ENCODE measurements around a stretch of chr6.

GRCh38 chr6:5672670-5673030 is 334.1 kb downstream of the NRN1 start:
- PRO-cap = no peak
- RAMPAGE, long total RNA, 2 experiments = no peak in any of the 2 experiments

DNA sequence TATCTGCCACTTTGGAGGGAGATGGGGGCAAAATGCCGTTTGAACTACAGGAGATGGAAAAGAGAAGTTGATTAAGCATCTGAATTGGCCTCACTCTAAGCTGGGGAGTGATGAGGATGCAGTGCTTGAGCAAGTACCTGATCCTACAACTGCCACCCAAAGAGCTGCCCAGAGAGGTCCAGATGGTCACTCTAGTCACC is 2.1 kb downstream of the LY86 start:
- PRO-cap = no peak
- RAMPAGE, long total RNA, 2 experiments = no peak in any of the 2 experiments

DNA sequence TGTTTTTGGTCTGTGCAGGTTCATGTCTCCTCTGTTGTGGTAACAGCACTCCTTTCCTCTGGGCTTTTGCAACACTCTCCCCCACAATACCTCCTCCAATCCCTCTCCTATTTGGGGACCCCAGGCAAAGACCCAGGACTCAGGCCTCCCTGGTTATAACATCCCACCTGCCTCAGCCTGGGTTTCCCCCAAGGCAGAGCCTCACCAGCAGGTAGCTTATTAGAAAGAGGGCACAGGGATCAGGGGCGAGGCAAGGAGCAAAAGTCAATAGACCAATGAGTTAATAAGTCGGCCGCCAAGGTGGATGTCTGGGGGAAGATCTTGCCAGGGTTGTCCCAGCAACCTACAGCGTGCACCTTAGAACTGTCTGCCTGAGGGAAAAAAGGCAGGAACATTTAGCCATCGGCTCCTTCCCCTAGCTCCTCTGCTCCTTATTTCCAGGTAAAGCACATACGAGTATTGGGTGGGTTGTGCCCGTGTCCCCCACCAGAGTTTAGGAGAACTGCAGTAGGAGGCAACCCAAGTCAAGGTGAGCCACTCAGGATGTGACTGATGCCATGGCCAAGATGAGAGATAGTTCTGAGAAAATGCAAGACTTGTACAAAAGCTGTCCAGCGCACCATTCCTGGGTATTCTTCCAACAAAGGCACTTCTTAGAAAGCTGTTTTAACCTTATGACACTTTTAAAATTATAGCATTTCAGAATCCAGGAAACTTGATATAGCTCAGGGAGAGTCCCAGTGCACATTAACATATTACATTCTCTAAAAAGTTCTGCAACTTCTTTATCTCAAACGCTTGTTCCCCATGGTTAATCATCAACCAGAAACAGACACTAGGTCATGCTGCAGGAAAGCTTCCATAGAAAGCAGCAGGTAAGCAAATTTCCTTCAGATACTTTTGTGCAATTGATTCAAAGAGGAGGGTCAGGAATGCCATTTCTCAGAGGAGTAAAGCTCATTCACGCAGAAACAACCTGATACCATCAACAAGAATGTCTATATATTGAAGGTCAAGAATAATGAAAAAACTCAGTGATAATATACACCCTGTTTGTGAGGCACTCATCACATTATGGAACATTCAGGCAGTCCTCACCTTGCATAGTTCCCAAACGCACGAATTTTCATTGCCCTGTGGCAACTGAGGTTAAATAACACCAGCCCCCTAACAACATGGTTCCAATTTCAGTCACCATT is 95.2 kb downstream of the LY86 start:
- PRO-cap = no peak
- RAMPAGE, long total RNA, 2 experiments = no peak in any of the 2 experiments

GRCh38 chr6:6689273-6689896 is 100.9 kb downstream of the LY86 start:
- PRO-cap = no peak
- RAMPAGE, long total RNA, 2 experiments = no peak in any of the 2 experiments

- PRO-cap = no peak
- RAMPAGE, long total RNA, 2 experiments = no peak in any of the 2 experiments
Observed at GRCh38 chr6:6703867-6704110, 115.3 kb downstream of the LY86 start.

DNA sequence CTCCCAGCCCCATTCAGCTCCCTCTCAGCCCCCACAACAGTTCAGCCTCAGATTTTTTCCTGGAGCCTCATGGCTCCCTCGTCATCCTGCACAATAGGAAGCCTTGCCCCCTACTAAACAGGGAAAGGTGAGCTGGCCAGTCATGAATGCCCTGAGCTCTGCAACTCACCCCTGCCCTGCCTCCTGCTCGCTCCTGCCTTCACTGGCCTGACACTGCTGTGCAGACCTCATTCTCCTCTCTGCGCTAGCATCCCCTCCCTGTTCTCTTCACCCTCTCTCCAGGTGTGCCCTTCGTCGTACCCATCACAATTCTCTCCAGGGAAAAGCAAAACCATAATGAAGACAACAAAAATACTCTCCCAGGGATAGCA is 145.3 kb downstream of the LY86 start:
- PRO-cap = no peak
- RAMPAGE, long total RNA, 2 experiments = no peak in any of the 2 experiments

DNA sequence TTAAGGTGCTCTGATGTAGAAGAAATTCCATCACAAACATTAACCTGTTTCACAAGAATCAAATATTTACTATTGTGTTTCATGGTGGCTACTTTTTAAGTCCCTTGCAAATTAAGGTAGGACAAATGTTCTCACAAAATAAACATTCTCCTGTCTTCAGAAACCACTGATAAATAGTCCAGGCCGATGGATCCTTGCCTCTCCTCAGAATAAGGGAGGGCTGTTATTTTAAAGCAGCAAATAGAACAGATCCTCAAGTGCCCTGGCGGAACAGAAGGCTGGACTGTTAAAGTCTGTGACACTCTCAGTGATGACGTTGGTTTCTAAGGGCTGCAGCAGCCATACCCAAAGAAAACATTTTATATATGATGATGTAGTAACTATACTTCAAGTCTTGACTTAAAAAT is 160.4 kb downstream of the LY86 start:
- PRO-cap = no peak
- RAMPAGE, long total RNA, 2 experiments = no peak in any of the 2 experiments

GRCh38 chr6:6758775-6759799 is 170.6 kb downstream of the LY86 start:
- PRO-cap = bidirectional peak, plus-strand start at chr6:6759445, minus-strand start at chr6:6759275
- RAMPAGE, long total RNA, 2 experiments = no peak in any of the 2 experiments

GRCh38 chr6:6872790-6873432 is 234.8 kb upstream of the RREB1 start:
- PRO-cap = no peak
- RAMPAGE, long total RNA, 2 experiments = no peak in any of the 2 experiments

GRCh38 chr6:6885351-6886663 is 222.0 kb upstream of the RREB1 start:
- PRO-cap = bidirectional peak, plus-strand start at chr6:6885679, minus-strand start at chr6:6885552
- RAMPAGE, long total RNA, 2 experiments = no peak in any of the 2 experiments

- PRO-cap = no peak
- RAMPAGE, long total RNA, 2 experiments = no peak in any of the 2 experiments
Observed at GRCh38 chr6:6915689-6916241, 192.0 kb upstream of the RREB1 start.

DNA sequence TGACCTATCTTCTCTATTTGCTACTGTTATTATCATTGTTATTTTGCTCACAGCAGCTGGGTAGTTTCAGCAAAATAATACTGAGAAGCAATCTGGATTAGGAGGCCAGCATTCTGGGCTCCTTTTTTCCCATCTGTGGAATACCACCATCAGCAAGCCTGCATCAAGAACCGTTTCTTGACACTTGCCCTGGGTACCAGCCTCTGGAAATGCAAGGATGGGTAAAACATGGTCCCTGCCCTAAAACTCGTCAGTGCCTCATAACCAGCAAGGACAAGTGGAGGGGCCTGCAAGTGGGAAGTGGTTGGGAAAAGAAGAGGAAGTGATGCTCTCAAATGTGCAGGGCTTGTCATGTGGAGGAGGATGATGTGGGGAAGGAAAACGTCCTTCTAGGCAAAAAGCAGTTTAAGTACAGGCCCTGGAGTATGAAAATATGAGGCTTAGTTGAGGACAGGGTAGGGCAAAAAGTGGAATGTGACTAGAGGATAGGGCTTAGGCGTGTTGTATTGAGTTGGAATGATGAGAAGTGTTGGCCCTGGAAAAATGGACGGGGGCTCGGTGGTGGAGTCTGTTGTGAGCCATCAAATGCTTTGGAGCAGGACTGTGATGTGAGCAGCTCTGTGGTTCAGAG is 19.0 kb downstream of the RREB1 start:
- PRO-cap = no peak
- RAMPAGE, long total RNA, 2 experiments = no peak in any of the 2 experiments

- PRO-cap = no peak
- RAMPAGE, long total RNA, 2 experiments = no peak in any of the 2 experiments
Observed at GRCh38 chr6:7168317-7168568, 60.5 kb downstream of the RREB1 start.

- PRO-cap = no peak
- RAMPAGE, long total RNA, 2 experiments = no peak in any of the 2 experiments
Observed at GRCh38 chr6:7195544-7196472, 88.0 kb downstream of the RREB1 start.

- PRO-cap = no peak
- RAMPAGE, long total RNA, 2 experiments = no peak in any of the 2 experiments
Observed at GRCh38 chr6:7215703-7216361, 97.2 kb downstream of the SSR1 start.

DNA sequence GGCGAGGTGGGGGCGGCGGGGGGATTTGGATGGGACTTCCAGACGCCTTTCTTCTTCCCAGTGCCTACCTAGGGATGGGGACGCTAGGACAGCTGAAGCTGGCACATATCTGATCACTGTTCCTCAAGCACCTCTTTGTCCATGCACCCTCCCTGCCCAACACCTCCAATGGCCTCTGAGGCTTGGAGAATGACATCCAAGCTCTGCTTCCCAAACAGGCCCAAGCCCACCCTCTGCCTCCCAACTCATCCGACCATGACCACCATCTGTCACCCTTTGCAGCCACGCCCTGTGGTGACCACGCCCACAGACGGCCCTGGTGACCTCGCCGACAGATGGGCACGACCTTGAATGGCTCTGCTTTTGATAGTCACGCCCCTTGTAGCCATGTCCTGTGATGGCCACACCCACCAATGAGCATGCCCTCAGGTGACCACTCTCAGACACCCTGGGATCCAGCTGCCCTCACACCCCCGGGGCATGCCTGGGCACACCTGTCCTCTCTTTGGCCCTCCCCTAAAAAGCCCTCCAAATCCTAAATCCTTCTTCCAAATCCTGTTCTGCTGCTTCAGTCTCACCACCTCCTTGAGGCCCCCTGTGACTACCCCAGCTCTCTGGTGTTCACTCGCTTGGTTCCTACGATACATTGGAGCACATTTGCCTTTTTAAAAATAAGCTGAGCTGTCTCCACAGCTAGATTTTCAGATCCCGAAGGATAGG is 51.0 kb downstream of the SSR1 start:
- PRO-cap = no peak
- RAMPAGE, long total RNA, 2 experiments = no peak in any of the 2 experiments

DNA sequence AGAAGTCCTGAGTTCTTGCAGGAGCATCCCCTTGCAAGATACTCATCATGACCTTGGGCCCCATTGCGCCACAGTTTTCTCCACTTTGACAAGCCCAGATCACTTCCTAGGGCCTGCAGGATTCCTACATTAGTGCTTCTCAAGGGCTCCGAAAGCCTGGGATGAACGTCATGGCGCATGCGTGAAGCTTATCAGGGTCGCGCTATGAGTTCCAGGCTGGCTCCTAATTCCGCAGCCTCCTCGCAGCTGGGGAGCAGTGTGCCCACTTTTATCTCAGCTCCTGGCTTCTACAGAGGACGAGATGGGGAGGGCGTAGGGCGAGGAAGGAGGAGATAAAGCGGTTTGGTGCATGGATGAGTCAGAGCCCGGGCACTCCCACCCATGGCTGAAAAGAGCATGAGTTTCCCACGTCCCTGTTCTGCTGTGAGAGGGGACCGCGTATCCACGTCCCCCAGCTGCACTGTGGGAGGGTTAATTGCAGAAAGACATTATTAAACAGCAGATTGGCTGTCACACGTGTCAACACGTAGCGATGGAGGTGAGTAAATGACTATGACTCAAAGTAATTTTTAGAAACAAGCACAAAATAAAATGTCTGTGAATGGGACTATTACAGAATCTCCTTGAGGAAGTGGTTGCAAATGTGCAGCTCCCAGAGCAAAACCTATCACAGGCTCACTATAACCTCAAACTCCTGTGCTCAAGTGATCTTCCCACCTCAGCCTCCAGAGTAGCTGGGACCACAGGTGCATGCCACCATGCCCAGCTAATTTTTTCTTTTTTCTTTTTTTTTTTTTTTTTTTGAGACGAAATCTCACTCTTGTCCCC is 72.9 kb upstream of the DSP start:
- PRO-cap = no peak
- RAMPAGE, long total RNA, 2 experiments = no peak in any of the 2 experiments

GRCh38 chr6:7545673-7546445 is 4.4 kb downstream of the DSP start:
- PRO-cap = bidirectional peak, plus-strand start at chr6:7546219, minus-strand start at chr6:7546154
- RAMPAGE, long total RNA, 2 experiments = no peak in any of the 2 experiments

DNA sequence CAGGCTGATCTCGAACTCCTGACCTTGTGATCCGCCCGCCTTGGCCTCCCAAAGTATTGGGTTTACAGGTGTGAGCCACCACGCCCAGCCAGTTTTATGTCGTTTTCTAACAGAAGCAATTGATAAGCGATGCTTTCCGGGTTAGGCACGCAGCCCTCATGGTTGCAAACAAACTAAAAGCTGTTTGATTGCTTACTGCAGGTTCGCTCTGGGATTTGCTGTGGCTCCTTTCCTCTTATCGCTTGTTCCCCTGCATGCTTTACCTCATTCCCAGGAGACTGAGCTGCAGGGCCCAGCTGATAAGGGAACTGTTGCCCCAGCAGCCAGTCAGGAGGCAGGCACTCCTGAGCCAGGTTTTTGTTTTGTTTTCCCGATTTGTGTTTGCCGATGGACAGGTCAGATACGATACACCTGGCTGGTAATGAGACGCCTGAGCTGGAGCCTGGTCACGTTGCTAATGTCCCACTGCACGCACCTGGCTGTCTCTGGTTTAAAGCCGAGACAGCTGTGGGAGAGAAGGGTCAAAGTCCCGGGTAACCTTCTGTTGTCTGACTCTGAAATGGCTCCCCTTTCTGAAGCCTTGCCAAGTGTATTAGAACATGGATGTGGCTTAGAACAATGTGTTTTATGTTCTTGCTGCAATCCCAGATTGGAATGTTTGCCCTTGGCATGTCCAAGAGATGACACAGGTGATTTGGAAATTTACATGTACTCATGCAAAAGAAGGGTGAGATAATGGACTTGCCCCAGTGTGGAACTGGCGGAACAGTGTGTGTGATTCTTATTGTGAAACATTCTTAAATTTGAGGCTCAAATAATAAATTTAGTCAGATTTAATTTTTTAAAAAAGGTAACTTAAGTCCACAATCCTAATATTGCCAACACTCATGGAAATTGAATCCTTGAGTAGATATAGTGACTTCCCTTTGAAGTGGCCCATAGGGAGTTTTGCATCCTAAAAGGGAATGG is 20.0 kb downstream of the DSP start:
- PRO-cap = no peak
- RAMPAGE, long total RNA, 2 experiments = no peak in any of the 2 experiments

DNA sequence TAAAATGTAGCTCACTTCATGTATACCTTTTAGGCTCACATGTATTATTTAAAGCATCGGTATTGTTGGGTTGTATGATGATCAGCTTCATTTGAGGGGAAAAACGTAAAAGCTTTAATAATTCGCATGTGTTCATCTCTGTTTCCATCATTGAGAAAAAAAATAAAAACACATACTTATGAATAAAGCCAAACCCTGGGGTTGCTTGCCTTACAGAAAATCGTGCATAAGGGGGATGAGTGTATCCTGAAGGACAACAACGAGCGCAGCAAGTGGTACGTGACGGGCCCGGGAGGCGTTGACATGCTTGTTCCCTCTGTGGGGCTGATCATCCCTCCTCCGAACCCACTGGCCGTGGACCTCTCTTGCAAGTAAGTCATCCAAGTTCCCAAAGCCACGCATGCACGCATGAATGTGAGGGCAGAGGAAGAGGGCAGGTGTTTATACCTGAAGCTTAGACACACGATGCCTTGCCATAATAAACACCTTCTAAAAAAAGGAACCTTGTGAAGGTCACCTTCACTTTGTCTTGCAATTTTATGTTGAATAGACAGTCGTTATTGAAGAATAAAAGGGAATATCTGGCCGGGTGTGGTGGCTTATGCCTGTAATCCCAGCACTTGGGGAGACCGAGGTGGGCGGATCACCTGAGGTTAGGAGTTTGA is 20.9 kb upstream of the SNRNP48 start:
- PRO-cap = no peak
- RAMPAGE, long total RNA, 2 experiments = no peak in any of the 2 experiments

All from lower leg skin (tissue), 2 donors.